Left cardiac atrium (tissue), 1 donor: Measurements from ENCODE around the gene SERPINB12.

GRCh38 chr18:63259944-63260388 is 59.6 kb downstream of the BCL2 start:
- PRO-cap: no peak

DNA sequence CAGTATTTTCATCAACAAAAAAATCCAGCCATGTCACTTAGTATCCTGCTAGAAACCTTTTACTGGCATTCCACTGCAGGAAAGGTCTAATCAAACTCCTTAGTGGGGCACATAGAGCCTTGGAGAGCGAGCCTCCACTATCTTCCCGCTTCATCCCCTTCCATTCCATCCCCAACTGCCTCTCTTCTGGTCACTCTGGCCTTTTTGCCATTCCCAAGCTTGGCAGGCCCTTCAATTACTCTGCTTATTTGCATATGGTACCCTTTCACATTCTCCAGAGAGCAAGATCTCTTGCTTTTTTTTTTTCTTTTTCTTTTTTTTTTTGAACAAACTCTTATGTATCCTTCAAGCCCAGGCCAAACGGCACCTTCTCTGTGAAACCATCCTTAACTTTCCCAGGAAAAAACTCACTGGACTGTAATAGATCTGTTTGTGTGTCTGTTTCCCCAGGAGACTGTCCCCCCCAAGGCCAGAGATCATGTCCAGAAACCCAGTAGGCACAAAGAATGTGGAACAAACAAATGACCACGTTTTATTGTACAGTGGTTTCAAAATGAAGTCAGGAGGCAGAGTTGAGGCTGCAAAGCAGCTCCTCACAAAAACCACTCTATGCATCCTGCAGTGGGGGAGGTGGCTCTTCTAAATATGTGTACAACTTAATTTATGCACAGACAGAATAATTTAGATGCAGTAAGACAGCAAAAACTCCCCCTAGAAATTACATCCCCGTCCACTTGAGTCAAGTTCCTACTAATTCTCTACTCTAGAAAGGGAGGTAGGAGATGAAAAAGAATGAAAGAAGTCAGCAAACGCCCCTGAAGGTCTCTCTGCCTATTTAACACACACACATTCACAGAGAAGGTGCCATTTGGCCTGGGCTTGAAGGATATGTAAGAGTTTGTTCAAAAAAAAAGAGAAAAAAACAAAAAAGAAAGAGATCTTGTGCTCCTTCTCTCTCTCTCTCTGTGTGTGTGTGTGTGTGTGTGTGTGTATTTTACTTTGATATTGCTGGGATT is 19.8 kb downstream of the BCL2 start:
- PRO-cap: no peak

- PRO-cap: no peak
Measured at GRCh38 chr18:63311524-63312064, 8.0 kb downstream of the BCL2 start.

- PRO-cap: no peak
Measured at GRCh38 chr18:63363715-63364610, 3.0 kb downstream of the KDSR start.

DNA sequence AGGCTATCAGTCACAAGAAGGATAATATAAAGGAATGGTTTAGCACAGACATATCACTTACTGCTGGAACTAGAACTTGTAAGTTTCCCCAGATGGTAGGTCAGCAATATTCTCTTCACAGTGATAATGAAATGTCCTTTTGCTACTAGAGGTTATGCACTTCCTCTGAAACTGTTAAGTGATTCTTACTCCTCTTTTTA is 19.4 kb downstream of the VPS4B start:
- PRO-cap: no peak

GRCh38 chr18:63542261-63542674 is at the start of gene SERPINB12:
Gene SERPINB12, plus strand, starts transcription at chr18:63542369.
- PRO-cap: no peak

GRCh38 chr18:64810469-64811047 is 840.7 kb downstream of the SERPINB8 start:
- PRO-cap: no peak

DNA sequence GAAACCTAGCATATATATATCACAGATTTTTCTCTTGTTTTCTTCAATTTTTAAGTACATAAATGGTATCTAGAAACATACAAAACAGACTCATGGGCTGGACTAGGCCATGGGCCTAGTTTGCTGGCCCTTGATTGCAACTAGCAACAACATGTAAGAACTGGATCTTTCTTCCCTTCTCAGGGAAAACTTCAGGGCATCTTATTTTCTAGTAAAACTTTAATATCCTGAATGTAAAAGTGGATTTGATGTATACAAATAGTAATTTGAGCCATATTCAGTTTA is 323.7 kb downstream of the CDH19 start:
- PRO-cap: no peak

GRCh38 chr18:66523238-66523583 is 80.7 kb downstream of the CDH19 start:
- PRO-cap: no peak

GRCh38 chr18:70234620-70235021 is 29.1 kb upstream of the RTTN start:
- PRO-cap: no peak

- PRO-cap: no peak
Measured at GRCh38 chr18:70288166-70288327, 798 bp upstream of the SOCS6 start.

GRCh38 chr18:70372930-70373754 is 84.3 kb downstream of the SOCS6 start:
- PRO-cap: no peak

GRCh38 chr18:70381422-70381956 is 92.6 kb downstream of the SOCS6 start:
- PRO-cap: no peak

DNA sequence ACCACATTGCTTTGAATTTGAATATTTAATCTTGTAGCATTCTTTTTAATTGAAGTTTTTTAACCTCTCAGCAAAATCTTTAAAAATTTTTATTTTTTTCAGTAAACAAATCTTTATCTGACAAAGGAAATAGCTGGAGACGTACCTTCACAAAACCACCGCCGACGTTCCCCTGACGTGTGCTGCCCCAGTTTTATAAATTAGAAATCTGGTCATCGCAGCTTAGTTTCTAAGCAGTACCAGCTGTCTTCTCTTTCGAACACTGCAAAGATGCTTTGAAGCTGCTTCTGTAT is 264.7 kb downstream of the SOCS6 start:
- PRO-cap: no peak

GRCh38 chr18:73245327-73245937 is 377.6 kb upstream of the NETO1 start:
- PRO-cap: no peak

DNA sequence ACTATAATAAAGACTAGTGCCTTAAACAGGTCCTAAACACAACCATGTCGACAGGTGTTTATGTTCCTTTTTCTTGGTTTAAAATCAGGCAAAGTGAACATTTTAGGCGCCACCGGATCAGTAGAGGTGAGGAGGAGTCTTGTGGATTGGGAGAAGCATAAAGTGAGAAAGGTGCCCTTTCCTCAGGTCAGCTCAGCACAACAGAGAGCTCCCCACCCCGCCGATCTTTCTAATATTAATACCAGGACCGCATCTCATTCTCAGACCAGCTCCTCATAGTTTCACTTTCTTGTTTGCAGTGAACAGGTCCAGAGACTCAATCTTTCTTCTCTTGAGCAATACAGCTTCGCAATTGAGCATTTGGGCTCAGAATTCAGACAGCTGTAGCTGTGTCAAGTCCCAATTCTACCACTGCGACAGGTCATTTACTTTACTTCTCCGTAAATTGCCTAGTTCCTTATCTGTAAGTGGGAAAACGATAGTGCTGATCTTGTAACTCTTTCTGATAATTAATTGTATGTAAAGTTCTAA is 23.9 kb downstream of the TIMM21 start:
- PRO-cap: no peak

DNA sequence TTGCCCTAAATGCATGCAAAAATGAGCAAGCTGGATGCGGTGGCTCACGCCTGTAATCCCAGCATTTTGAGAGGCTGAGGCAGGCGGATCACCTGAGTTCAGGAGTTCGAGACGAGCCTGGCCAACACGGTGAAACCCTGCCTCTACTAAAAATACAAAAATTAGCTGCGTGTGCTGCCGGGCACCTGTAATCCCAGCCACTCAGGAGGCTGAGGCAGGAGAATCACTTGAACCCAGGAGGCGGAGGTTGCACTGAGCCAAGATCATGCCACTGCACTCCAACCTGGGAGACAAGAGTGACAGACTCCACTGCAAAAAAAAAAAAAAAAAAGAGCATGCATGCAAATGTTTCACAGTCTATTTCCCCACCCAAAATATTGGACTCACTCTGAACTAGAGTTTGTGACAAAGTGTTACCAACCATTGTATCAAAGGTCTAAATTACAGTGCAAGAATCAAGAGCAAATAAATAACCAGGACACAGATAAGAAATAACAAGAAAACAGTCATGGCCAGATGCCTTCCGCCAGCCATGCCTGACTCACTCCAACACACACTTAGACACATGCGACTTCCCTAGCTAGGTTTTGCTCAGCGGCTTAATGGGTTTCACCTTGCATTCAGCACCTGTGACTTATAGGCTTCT is 62.9 kb downstream of the CYB5A start:
- PRO-cap: no peak

GRCh38 chr18:74241616-74241985 is 50.2 kb downstream of the CYB5A start:
- PRO-cap: no peak

GRCh38 chr18:74269048-74270300 is 22.3 kb downstream of the CYB5A start:
- PRO-cap: no peak

DNA sequence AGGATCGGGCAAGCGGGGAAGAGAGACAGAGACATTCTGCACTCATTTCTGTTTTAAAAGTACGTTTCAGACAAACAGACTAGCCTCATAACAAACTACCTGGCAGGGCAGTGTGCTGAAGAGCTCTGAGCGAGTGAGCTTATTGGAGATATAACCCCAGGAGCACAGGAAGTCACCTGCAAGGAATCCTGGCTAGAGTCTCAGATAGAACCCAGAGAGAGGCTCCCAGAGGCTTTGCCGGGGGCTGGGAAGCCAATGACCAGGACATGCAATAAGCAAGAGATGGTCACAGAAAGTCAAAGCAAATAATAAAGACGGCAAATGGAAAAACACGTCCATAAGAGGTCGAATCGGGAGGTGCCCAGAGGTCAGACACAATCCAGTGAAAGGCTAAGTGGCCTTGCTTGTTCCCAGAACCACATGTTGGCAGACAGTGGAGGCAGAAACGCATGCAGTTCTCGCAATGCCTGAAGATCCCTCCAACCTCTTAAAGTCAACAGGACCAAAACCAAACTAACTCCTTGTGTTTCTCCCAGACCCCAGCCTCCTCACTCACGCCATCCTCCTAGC is 3.1 kb downstream of the CYB5A start:
- PRO-cap: no peak